ENCODE results near the genes TEX36, DOCK1, INSYN2A and NPS.

GRCh38 chr10:125442816-125443257 is 240.1 kb downstream of the TEX36 start:
- PRO-cap, result no peak
- RAMPAGE, long total RNA, result no peak

DNA sequence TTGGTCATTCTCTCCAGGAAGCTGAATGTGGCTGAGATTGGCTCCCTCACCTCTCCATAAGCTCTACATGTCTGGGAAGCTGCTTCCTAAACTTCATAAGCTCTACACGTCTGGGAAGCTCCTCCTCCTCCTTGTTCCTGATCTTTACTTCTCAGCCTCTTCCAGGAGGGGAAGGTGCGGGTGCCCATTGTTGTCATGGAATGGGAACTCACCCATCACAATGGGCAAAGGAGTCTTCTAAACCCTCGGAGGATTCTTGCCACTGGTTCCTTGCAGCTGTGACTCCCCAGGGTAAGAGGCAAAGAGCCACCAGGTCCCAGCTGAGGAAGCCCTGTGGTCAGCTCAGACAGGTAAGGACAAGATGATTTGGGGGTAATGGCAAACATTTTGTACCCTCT is at the start of gene TEX36:
TEX36 (minus strand) TSS at position 182 of the 398 bp plus-strand sequence.
- PRO-cap, result no peak
- RAMPAGE, long total RNA, result no peak

DNA sequence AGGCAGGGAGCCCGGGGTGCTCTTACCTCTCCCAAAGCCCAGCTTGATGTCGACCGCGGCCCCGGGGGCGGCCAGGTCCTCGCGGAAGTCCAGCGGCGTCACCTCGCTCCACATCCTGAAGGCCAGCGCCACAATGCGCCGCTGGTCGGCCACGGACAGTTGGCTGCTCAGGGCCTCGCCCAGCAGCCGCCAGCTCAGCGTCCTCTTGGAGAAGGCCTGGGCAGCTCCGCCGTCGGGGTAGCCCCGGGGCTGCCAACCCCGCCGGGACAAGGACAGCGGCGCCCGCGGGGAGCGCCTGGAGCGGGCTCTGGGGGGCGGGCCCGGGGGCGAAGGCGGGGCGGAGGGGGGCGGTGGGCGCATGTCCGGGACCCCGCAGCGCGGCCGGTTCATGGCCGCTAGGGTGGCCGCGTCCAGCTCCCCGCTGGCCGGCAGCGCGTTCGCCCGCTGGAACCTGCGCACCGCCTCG is 1.8 kb downstream of the MMP21 start:
- PRO-cap, result no peak
- RAMPAGE, long total RNA, result no peak

DNA sequence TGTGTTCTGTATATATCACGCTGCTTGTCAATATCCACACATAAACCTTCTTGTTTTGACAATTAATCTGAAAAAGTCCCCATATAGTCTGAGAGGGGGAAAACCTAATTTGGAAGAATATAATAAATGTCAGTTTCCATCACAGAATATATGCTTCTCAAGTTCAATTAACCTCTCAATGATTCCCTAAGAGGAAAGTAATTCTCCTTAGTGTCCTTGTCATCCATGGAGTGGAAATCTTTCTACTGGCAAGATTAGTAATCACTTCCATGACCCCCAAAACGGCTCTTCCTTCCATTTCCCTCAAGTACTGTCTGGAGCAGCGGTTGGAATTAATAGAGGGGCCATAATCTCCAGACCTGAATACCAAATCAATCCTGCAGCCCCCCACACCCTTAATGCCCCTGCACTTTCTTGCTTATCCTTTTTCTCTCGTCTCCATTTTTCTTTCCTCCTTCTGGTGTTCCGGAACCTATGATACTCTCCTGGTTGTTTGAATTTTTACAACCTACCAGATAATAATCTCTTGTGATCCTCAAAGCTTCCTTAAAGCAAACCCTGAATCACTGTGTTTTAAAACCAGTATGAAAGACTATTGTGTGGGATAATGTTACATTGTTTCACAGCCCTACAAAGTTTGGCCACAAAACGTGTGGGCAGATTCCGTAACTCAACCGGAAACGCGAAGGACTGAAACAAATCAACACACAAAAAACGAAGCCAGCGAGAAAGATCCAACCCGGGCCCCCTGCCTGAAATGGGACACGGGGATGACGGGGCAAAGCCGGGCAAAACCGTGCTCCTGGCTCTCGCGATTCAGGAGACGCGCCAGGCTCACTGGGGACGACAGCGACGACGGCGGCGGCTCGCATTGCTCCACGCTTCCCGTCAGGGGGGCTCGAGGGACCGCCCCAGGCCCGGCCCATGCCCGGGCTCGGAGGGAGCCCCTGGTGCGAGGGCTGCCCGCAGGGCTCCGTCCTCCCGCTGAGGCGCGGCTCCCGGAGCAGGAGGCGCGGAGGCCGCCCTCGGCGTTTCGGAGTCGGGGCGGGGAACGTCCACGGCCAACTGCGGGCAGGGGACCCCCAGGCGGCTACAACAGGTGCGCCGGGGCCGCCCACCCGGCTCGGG is 968 bp upstream of the FANK1 start:
- PRO-cap, result unidirectional peak, plus-strand start at position 819 of the sequence
- RAMPAGE, long total RNA, result no peak

GRCh38 chr10:125902927-125903320 is 6.6 kb downstream of the FANK1 start:
- PRO-cap, result no peak
- RAMPAGE, long total RNA, result no peak

- PRO-cap, result unidirectional peak, plus-strand start at chr10:126247968
- RAMPAGE, long total RNA, result no peak
These were observed 140.5 kb downstream of the ADAM12 start for GRCh38 chr10:126247763-126248161.

DNA sequence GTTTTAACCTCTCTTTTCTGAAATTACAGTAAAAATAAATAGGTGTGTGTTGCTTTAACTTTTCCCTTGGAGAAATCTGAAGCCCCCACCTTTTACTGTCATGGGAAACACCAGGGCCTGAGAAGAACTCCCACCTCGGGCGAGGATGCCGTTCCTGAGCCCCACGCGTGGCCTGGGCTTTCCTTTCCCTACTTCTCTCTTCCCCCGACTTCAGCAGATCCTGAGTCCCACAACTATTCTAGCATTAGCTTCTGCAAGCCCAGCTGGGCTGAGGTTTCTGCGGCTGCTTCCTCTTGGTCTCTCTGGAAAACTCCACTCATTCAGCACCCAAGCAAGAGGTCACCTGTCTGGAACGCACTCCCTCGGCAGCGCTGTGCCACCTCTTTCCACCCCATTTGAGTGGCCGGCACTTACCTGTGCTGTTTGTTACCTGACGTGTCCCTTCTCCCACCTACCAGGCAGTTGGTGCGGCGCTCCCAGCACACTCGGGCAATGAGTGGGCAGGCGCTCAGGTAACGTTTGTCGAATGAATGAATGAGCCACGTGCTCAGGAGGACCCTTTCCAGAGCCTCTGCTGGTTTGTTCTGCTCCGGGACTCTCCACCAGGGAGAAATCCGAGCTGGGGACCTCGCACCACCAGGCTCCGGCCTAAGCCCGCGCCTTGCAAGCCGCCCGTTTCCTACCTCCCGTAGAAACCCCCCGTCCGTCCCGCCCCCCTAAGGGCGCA is 639 bp upstream of the DOCK1 start:
- PRO-cap, result no peak
- RAMPAGE, long total RNA, result no peak

DNA sequence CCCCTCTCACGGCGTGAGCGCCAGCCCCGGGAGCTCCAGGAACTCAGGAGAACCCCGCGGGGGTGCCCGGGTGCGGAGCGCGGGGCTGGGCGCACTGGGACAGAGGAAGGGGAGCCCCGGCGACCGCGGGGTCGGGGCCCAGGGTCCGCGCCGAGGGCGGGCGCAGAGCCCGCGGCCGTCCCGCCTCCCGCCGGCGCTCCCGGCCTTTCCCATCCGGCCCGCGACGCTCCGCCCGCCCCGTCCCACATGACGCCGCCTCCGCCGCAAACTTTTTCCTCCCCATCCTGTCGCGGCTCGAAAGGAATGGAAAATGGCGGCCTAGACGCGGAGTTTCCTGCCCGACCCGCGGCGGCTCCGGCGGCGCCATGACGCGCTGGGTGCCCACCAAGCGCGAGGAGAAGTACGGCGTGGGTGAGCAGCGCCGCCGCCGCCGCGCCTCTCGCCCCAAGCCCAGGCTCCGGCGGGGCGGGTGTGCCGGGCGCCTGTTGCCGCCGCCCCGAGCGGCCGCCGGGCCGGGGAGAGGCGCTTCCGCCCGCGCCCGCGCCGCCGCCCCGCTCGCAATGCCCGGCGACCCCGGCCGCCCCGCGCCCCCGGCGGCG is at the start of gene DOCK1:
DOCK1 (plus strand) TSS at position 276 of the 599 bp plus-strand sequence.
- PRO-cap, result bidirectional peak, plus-strand start at position 328 of the sequence, minus-strand start at position 182 of the sequence
- RAMPAGE, long total RNA, result start-site peak on the plus strand centred at position 268 of the sequence, 68 bp wide, 2,133 and 1,470 reads in 2 replicates

- PRO-cap, result unidirectional peak, minus-strand start at chr10:127196389
- RAMPAGE, long total RNA, result no peak
These were observed at the start of gene INSYN2A for GRCh38 chr10:127195772-127196632. Gene INSYN2A (minus strand): TSS chr10:127196591.

GRCh38 chr10:127549139-127549391 is at the start of gene NPS:
Gene NPS (plus strand): TSS chr10:127549309.
- PRO-cap, result no peak
- RAMPAGE, long total RNA, result no peak

DNA sequence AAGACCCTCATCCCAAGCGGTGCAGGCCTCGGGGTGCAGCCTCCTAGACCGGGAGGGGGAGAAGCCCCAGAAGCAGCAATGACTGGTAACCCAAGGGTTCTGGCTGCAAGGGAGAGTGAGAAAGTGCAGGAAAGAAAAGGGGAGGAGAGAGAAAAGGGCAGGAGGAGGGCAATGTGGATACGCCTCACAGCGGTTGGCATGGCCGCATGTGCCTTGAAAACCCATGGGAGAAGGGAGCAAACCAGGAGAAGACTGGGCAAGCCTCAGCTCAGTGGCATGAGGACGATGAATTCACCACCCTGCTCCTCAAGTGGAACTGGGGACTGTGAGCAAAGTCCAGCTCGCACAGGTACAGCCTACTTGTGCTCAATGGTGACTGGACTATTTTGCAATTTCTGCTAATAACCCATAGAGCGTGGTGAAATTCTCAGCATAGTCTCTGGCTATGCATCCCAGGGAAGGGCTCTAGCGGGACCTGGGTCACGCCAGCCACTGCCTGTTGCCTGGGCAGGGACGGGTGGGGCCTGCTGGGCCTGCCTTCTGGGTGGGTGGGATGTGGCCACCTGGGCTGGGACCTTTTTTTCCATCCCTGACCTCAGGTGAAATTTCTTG is 6.2 kb downstream of the CLRN3 start:
- PRO-cap, result no peak
- RAMPAGE, long total RNA, result no peak

DNA sequence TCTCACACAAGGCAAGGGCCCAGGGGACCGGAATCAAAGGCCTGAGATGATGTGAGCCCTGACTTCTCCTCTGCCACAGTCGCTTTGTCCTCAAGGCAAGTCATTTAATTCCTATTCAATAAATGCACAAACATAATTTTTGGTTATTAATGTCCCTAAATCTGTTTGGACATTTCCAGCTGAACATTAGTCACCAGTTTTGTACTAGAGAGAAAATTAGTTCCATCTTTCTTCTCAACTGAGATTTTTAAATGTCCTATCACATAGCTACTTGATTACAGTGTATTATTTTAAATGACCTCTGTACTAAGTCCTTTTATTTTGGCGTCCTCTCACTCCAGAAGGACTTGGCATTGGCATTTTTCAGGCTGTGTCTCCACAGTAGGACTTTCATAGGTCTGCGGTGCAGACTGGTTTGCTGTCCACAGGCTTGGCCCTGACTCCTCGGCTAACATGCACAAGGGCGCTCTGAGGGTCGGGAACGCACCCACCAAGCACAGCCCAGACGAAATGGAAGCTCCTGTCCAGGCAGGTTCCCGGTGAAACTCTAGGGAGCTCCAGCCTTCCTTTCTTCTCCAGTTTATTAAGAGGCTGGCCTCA is 6.4 kb downstream of the PTPRE start:
- PRO-cap, result no peak
- RAMPAGE, long total RNA, result no peak

GRCh38 chr10:127990307-127990838 is 83.5 kb downstream of the PTPRE start:
- PRO-cap, result bidirectional peak, plus-strand start at chr10:127991078, minus-strand start at chr10:127990773
- RAMPAGE, long total RNA, result no peak

DNA sequence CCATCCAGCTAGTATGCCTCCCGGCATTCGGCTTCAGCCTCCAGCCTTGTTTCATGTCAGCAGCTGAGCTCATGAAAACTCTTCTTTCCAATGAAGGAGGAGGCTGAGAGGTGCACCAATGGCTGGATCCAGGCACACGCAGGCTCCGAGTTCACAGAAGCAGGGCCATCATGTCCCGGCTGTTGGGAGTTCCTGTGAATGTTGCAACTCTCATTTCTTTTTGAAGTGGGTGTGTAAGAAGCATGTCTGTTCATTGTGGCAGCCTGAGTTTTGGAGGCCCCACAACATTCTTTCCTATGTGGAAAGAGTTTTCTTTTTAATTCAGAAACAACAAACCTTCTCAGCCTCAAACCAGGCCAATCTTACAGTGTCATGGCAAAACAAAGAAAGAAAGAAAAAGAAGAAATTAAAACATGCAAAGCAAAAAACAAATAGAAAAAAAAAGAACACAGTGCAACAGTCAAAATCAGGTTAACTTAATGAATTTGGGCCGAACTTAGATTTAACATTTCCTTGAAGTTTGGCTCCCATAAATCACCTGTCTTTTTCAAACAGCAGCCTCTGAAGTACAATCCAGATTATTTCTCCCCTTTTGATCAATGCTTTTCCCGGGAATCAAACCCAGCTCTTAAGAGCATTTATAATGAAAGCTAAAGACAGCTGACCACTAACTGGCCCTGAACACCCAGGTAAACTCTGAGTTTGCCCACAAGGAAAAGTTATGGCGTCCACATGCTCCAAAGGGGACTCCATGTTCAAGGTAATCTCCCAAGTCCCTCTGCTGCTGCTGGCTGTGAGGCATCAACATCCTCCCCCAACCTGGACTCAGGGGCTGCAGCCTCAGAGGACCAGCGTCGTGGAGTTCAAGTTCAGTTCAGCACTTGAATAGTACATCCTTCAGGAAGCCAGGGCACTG is 89.9 kb downstream of the PTPRE start:
- PRO-cap, result unidirectional peak, plus-strand start at position 223 of the sequence
- RAMPAGE, long total RNA, result no peak

GRCh38 chr10:127999281-127999613 is 92.3 kb downstream of the PTPRE start:
- PRO-cap, result no peak
- RAMPAGE, long total RNA, result no peak

- PRO-cap, result no peak
- RAMPAGE, long total RNA, result no peak
These were observed 76.3 kb downstream of the MKI67 start for GRCh38 chr10:128049504-128050659.

DNA sequence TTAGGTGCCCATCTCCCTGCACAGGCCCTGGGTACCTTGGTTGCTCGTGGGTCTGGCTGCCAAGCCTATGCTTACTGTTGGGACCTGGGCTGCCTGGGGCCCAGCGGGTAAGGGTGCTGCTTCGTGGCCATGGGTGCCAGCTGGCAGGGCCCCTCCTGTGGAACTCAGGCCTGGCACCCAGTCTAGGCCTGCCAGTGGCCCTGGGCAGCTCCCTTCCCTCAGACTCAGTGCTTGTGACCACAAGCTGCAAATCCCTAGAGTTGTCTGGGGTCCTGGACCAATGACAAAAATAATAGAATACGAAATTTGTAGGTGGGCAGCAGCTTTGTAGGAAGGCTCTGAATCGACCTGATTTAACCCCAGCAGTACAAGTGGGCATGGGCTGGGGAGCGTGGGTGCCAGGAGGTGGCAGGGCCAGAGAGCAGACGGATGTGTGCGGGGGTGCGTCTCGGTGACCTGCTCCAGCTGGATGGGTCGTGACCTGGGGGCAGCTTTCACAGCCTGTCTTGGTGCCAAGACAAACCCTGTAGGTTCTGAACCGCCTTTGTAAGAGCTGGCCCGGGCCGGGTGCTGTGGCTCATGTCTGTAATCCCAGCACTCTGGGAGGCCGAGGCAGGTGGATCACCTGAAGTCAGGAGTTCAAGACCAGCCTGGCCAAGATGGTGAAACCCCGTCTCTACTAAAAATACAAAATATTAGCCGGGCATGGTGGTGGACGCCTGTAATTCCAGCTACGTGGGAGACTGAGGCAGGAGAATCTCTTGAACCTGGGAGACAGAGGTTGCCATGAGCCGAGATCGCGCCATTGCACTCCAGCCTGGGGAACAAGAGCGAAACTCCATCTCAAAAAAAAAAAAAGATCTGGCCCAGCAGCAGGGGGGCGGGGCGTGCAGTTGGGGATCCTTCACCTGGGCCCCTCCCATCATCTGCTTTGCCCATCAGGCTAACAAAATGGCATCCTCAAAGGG is 69.6 kb downstream of the MKI67 start:
- PRO-cap, result no peak
- RAMPAGE, long total RNA, result no peak

DNA sequence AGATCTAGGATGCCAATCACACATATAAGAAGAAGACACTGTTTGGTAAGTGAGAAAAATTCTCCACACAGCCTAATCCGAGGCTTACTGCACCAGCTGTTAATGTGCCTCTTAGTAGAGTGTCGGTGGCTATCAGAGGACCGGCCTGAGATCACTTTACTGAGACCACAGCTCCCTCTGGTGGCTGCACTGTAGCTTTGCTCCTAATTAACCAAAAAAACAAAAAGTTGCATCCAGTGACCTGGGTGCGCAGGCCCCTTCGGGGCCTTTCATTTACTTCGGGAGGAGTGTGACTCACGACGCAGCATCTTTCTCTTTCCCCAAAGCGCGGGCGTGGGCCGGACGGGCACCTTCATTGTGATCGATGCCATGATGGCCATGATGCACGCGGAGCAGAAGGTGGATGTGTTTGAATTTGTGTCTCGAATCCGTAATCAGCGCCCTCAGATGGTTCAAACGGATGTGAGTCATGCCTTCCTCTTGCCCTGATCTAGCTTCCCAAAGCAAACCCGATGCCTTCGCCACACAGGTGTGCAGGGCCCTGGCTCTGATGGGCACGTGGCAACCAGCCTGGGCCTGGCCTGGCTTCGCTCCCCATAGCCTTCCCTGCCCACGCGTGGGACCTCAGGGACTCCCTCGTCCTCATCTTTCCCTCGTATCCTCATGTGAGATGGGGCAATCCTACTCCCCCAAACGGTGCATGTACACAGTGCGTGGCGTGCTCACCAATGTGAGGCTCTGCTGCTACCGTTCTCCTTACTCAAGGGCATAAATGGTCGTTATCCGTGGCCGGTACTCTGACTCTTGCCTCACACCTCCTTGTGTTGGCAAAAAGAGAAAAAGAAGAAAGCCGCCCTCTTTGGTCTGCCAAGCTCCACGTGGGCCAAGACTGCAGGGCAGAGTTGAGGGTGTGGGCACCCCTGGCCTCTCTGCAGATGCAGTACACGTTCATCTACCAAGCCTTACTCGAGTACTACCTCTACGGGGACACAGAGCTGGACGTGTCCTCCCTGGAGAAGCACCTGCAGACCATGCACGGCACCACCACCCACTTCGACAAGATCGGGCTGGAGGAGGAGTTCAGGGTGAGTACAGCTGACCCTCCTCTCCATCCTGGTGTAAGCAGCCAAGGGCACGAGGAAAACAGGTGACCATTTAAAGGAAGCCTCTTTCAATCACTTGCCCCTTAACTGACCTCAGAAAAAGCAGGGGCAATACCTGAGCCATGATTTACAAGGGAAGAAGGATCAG is 56.4 kb downstream of the MKI67 start:
- PRO-cap, result no peak
- RAMPAGE, long total RNA, result no peak

- PRO-cap, result no peak
- RAMPAGE, long total RNA, result no peak
These were observed 49.6 kb downstream of the MKI67 start for GRCh38 chr10:128076519-128077175.

DNA sequence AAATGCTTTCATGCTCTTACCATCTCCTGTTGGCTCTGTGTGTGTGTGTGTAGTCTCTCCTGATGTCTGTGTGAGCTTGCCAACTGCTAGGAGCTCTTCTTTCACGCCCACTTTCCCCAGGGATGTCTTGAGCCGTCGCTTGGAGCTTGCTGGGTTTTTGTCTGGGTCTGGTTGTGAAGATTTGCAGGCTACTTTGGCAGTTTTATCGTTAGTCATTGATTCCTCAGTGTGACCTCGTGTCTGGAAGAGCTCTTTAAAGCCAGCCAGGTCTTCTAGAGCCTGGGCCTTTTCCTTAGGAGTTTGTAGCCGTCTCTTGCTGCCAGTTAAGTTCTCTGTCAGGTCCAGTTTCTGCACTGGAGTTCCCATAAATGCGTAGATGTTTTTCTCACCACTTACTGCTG is 19.4 kb downstream of the MKI67 start:
- PRO-cap, result no peak
- RAMPAGE, long total RNA, result no peak

All from urinary bladder (tissue), 3 donors.